ENCODE measurements around the gene RPL34.

GRCh38 chr4:108620142-108620750 is at the start of gene RPL34:
TSS of gene RPL34 (plus strand) at chr4:108620576.
- PRO-cap, result bidirectional peak, plus-strand start at chr4:108620577, minus-strand start at chr4:108620390
- RAMPAGE, long total RNA, result start-site peak on the minus strand at chr4:108620390-108620413, 38 reads; start-site peak on the plus strand at chr4:108620576-108620599, 19,383 reads

- PRO-cap, result no peak
- RAMPAGE, long total RNA, result no peak
Measured at GRCh38 chr4:109432557-109433166, 953 bp upstream of the SEC24B start.

DNA sequence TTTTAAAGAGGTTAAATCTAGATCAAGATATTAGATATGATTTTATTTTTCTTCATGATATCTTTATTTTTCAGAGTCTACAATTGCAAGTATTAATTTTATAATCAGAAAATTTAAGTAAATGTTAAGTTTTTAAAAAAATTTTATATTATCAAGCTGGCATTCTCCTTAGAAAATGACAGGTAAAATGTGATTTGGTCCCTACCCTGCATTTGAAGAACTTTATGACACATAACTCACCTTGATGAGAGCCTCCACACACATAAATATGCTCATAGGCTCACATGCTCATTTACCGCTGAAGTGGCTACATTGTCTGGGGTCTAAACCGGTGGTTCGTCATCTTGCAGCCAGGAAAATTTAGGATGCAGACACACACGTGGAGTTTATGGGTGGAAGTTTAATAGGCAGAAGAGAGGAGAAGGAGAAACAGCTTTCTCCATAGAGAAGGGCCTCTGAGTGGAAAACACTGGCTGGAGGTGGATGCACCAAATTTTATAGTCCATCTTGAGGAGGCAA is 61.5 kb downstream of the SEC24B start:
- PRO-cap, result no peak
- RAMPAGE, long total RNA, result start-site peak on the plus strand centred at position 318 of the sequence, 63 bp wide, 26 reads

- PRO-cap, result no peak
- RAMPAGE, long total RNA, result start-site peak on the plus strand at chr4:109501717-109502464, 99 reads
Measured at GRCh38 chr4:109501705-109502764, 58.0 kb upstream of the MCUB start.

- PRO-cap, result no peak
- RAMPAGE, long total RNA, result no peak
Measured at GRCh38 chr4:109537296-109537742, 22.7 kb upstream of the MCUB start.

DNA sequence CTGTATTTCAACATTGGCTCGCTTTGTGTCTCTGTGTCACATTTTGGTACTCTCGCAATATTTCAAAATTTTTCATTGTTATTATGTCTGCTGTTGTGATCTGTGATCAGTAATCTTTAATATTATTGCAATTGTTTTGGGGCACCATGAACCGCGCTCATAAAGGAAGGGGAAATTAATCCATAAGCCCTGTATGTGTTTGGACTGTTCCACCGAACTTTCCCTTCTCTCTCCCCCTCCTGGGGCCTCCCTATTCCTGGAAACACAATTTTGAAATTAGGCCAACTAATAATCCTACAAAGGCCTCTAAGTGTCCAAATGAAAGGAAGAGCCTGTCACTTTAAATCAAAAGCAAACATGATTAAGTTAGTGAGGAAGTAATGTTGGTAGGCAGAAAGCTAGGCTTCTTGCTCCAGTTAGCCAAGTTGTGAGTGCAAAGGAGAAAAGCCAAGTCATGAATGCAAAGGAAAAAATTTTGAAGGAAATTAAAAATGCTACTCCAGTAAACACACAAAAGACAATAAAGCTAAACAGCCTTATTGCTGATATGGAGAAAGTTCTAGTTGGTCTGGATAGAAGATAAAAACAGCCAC is 722 bp upstream of the CASP6 start:
- PRO-cap, result no peak
- RAMPAGE, long total RNA, result no peak

- PRO-cap, result no peak
- RAMPAGE, long total RNA, result no peak
Measured at GRCh38 chr4:109717338-109717908, 12.4 kb downstream of the PLA2G12A start.

GRCh38 chr4:109721880-109722705 is 7.8 kb downstream of the PLA2G12A start:
- PRO-cap, result no peak
- RAMPAGE, long total RNA, result start-site peak on the minus strand at chr4:109722037-109722137, 5 reads; start-site peak on the minus strand at chr4:109722203-109722258, 5 reads; start-site peak on the minus strand at chr4:109722552-109722621, 12 reads

- PRO-cap, result no peak
- RAMPAGE, long total RNA, result no peak
Measured at GRCh38 chr4:109814705-109815144, 837 bp upstream of the GAR1 start.

- PRO-cap, result no peak
- RAMPAGE, long total RNA, result no peak
Measured at GRCh38 chr4:109816114-109816643, 617 bp downstream of the GAR1 start.

GRCh38 chr4:109816768-109817578 is 1.4 kb downstream of the GAR1 start:
- PRO-cap, result no peak
- RAMPAGE, long total RNA, result no peak

DNA sequence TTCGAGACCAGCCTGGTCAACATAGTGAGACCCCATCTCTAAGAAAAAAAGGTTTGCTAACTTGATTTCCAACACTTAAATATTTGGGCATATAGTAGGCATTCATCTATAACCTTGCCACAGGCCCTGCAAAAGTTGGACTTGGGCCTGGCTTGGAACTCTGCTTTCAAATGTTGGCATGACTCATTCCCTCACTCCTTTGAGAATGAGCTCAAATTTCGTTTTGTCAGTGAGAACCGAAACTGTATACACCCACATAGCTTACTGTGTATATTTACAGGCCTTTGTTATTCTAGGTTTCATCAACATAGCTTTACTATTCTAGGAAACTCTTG is 88.7 kb upstream of the ELOVL6 start:
- PRO-cap, result no peak
- RAMPAGE, long total RNA, result no peak

DNA sequence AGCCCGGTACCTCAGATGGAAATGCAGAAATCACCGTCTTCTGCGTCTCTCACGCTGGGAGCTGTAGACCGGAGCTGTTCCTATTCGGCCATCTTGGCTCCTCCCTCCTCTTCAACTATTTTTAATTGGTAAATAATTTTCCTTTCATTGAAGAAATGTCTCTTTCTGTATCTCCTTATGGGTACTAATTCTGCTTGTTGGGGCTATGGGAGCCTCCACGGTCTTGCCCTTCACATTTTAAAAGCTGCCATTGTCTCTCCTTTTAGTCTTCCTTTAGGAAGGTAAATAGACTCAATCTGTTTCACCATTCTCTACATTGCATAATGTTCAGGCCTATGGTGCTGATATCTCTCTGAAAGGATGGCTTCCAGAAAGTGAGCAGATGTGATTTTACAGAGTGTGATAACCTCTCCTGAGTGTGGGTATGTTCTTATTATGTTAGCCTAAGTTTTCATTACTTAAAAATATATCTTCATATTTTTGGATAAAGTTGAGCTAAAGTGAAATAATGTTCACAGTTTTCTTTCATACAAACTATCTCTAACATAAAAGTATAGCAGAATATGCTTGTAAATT is 253.9 kb upstream of the PITX2 start:
- PRO-cap, result no peak
- RAMPAGE, long total RNA, result no peak

- PRO-cap, result no peak
- RAMPAGE, long total RNA, result no peak
Measured at GRCh38 chr4:112126973-112127634, 18.1 kb upstream of the FAM241A start.

DNA sequence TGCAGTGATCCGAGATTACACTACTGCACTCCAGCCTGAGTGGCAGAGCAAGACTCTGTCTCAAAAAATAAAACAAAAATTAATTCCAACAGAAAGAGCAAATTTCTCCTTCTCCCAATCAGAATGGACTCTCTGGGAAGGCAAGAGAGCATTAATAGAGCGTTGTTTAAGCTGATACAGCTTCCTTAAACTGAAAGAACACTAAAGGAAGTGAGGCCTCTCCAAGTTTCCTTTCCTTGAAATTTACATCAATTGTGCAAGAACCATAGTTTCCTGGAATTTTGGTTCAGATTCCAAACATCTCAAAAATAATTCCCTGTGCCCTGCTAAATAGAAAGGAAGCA is 4.0 kb upstream of the FAM241A start:
- PRO-cap, result no peak
- RAMPAGE, long total RNA, result no peak

- PRO-cap, result no peak
- RAMPAGE, long total RNA, result no peak
Measured at GRCh38 chr4:112147535-112148310, 2.5 kb downstream of the FAM241A start.

DNA sequence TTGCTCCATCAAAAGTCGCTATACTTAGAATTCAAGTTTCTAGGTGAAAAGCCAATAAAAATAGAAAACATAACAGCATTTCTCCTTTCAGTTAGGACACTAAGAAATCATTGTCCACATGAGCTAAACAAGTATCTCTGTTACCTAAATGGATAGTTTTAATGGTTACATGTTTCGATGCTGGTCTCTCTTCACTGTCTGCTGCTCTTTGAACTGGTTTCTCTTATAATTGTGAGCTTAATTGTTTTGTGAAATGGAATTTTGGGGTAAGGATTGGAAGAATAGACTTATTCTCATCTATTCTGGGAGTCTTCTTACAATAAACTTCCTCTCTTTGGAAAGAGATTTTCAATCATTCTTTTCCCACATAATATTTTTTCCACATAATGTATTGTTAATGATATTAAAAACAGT is 246.2 kb downstream of the ANK2 start:
- PRO-cap, result no peak
- RAMPAGE, long total RNA, result no peak

DNA sequence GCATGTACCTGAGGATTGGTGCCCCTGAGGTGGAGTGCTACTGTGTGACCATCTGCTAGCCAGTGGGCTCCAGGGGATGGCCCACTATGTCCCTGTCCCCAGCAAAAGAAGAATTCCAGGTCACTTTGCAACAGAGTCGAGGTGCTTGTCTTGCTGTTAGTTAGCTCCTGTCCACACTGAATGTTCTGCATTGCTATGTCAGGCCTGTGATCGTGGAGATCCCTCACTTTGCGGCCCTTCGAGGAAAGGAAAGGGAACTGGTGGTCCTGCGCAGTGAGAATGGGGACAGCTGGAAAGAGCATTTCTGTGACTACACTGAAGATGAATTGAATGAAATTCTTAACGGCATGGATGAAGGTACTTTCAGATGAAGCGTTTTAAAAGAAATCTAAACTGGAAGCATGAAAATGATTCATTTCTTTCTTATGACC is 283.4 kb downstream of the ANK2 start:
- PRO-cap, result no peak
- RAMPAGE, long total RNA, result no peak

DNA sequence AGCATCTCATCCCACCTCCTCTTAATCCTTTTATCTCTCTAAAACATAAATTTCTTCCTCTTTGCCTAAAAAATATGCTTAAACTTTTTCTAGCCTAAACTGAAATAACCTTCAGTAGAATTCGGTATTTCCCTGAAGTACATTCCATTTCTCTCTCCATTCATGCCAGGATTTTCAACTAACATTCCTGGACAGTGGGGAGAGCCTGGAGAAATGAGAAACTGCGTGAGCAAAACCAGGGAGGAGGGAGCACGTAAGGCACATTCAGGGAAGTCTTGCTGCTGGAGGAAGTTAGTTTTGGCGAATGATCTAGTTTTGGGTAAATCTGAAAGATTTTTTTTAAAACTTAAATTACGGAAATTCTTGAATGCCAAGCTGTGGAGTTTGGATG is 347.6 kb downstream of the ANK2 start:
- PRO-cap, result no peak
- RAMPAGE, long total RNA, result no peak

- PRO-cap, result no peak
- RAMPAGE, long total RNA, result no peak
Measured at GRCh38 chr4:113467620-113468002, 293.9 kb downstream of the CAMK2D start.